GM23248 (cell line): ENCODE measurements around a stretch of chr11.

DNA sequence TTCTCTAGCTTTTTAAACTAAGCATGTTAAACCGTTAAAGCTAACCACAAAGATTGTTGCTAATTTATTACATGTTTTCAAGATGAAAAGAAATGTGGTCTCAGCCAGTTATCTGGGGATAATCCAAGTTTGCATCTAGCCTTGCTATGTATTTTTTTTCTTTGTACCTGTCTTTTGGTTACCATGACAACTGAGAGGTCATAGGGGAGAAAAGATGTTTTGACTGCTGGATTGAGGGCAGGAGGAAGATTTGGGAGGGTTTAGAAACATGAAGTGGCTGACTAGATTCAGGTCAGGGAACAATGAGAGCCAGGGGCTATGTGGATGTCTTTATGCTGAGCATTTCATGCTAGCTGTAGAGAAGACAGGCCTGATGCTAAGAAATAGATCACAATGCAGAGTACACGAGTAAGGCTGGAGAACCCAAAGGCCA lies 19.2 kb upstream of the PGM2L1 start:
- RAMPAGE, long total RNA, result no peak

- RAMPAGE, long total RNA, result no peak
These were observed 2.9 kb downstream of the SPCS2 start for GRCh38 chr11:74951948-74952321.

- RAMPAGE, long total RNA, result no peak
These were observed 42.7 kb downstream of the NEU3 start for GRCh38 chr11:75031199-75031993.

DNA sequence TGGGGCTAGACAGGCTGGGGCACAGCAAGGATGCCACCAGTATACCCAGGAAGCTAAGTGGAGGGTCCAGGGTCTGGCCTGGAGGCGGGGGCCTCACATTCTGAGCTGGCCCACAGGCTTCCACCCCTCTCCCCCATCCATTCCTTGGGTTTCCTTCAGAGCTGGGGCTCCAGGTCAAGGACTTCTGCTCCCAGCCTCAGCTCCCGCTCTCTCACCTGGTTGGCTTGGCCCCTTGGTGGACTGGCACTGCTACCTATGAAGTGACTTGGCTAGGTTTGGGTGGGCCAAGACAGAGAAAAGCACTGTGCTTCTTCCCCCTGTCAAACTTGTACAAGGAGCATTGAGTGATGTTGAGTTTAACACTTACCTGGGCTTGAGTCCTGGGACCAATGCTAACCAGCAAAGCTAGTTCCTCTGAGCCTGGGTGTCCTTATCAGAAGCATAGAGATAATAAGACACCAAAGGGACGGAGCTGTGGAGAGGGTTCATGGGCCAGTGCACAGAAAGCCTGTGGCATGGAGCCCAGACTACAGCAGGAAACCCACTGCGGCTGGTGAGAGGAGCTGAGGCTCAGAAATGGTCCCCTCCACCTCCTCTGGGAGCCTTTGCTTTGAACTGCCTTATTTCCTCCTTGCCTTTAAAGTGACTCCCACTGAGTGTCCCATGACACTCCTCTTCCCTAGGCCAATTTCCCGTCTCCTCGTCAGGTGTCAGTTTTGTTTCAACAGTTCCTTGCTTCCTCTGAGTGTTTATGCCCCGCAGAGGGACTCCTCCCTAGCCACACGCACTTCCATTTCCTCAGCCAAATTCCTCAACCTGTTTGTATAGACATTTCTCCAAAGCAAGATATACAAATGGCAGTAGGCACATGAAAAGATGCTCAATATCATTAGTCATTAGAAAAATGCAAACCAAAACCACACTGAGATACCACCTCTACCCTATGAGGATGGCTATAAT lies 9.3 kb downstream of the SLCO2B1 start:
- RAMPAGE, long total RNA, result no peak

GRCh38 chr11:75174271-75175712 lies 23.9 kb downstream of the SLCO2B1 start:
- RAMPAGE, long total RNA, result no peak

GRCh38 chr11:75195089-75196023 lies 44.4 kb downstream of the SLCO2B1 start:
- RAMPAGE, long total RNA, result no peak

- RAMPAGE, long total RNA, result no peak
These were observed 21.3 kb downstream of the TPBGL start for GRCh38 chr11:75261915-75262327.

DNA sequence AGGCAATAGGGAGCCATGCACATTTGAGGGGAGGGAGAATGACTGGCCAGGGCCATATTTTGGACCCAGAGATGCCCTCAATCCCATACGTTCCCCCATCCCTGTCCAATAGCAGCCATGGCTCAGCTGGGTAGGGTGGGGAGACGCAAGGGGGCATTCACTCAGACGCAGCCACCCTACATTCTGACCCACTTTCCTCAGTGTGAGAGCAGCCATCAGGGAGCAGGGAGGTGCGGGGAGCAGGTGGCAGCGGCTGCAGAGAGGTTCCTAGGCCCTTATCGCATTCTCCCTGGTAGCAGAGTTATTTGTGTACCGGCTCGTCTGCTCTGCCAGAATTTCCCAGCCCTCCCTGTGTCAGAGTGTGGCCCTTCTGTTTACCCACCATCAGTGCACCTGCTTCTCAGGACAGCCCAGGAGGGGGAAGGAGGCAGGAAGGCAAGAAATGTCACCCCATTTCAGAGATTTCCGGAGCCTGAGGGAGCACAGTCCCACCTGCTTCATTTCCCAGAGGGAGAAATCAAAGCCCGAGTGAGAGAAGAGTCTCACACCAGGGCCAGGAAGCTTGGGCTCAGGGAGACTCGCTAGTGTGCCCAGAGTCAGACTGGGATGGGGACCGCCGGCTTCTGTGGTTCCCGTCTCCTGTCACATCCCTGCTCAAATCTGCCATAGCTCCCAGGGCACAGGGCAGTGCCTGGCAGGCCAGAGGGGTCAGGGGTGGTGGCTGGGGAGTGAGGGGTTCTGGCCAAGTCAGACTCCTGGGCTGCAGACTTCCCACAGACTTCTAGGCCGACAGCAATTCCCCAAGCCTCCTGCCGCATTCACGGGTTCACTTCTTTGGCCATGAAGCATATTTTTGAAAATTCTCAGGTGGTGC lies 49.8 kb downstream of the ARRB1 start:
- RAMPAGE, long total RNA, result no peak

- RAMPAGE, long total RNA, result no peak
These were observed 45.9 kb downstream of the ARRB1 start for GRCh38 chr11:75305618-75305868.

DNA sequence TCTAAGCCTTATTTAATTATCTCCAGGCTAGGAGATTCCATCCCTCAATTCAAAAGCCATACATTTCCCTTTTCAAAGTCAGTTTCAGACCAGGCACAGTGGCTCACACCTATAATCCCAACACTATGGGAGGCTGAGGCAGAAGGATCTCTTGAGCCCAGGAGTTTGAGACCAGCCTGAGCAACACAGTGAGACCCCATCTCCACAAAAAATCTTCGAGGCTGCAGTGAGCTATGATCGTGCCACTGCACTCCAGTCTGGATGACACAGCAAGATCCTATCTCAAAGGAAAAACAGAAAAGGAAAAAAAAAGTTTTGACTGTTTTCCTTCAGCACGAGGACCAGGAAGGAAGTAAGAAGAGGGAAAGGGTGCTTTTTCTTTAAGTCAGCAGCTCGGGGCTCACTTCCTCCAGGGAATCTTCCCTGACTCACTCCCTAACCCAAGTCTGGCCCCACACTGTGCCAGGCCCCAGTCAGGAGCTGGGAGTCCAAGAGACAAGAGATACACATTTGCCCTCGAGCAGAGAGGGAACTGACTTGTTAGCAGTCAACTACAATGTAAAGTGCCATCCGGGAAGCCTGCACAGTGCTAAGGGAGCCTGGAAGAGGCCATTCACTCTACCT lies 14.3 kb downstream of the ARRB1 start:
- RAMPAGE, long total RNA, result no peak

DNA sequence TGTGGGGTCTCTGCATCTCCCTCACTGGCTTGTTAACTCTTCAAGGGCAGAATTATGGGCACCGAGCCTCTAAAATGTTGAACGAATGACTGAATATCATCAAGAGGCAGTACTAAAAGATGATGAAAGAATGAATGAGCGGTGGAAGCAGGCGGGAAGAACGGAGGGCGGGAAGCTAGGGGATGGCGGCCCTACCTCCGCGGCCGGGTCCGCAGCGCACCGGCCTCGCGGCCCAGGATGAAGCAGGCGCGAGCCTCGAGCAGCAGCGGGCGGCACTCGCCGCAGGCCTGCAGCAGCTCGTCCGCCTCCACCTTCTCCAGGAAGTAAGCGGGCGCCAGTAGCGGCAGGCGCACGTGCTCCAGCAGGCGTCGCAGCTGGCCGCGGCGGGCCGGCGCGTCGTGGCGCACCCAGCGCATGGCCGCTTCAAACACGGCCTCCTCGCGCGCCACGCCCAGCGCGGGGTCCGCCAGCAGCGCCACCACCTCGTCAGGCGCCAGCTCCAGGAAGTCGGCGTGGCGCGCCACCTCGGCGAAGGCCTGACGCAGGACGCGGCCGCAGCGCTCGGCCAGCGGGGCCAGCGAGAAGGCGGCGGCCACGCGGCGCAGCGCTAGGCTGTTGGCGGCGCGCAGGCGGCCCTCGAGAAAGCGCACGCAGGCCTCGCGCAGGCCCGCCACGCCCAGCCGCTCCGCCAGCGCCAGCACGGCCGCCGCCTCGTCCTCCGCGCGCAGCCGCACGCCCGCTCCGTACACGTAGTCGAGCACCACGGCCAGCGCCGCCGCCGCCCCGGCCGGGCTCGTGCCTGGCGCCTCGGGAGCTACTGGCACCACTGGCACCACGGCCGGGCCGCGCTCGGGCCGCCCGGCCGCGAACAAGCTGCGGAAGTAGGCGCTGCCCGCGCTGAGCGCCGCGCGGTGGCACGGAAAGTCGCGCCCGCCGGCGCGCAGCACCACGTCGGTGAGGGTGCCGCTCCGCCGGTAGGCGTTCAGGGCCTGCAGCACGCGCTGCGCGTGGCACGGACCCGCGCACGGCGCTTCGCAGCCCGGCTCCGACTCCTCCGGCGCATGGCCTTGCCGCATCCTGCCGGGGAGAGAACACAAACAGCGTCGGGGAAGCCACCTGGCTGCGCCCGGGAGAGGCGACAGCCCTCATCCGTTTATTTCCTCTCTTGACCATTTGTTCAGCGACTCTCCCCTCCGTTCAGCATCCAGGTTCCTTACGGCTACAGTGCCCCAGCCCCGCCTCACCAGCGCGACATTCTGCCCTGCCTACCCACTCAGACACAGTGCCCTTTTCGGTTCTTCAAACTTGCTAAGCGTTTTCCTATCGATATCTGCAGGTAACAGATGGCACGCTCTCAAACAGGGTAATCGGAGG lies 3.0 kb downstream of the KLHL35 start:
- RAMPAGE, long total RNA, result no peak

DNA sequence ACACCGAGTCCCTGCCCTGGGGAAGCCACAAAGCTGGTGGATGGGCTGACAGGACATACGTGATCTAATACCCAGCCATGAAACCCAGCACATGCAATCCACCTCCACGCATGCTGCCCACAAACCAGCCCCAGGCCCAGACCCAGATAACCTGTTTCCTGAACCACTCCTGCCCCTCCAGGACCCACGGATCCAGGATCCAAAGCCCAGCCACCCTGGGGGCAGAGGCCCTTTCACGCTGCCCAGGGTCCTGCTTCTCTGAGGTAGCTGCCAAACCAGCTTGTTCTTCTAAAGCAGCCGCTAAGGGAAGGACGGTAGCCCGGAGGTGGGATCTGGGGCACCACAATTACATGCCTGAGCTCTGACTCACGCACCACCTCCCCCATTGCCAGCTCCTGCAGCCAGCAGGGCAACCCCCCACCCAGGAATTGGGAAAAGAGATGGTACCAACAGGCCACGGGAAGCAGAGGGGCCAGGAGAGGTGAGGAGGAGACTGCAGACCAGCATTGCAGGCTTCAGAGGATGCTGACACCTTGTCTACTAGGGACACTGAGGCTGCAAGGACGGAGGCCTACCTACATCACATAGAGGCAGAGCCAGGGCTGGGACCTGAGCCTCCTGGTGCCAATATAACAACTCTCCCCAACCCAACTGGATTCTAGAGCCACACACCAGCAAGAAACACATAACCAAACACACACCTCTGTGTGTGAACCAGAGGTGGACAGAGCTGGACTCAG lies 35.1 kb downstream of the GDPD5 start:
- RAMPAGE, long total RNA, result no peak

- RAMPAGE, long total RNA, result no peak
These were observed 5.1 kb upstream of the MAP6 start for GRCh38 chr11:75673855-75674442.

- RAMPAGE, long total RNA, result no peak
These were observed 511 bp downstream of the MOGAT2 start for GRCh38 chr11:75718012-75718685.

- RAMPAGE, long total RNA, result no peak
These were observed 22.8 kb upstream of the DGAT2 start for GRCh38 chr11:75745643-75746294.

- RAMPAGE, long total RNA, result no peak
These were observed 1.7 kb downstream of the UVRAG start for GRCh38 chr11:75816553-75817227.

DNA sequence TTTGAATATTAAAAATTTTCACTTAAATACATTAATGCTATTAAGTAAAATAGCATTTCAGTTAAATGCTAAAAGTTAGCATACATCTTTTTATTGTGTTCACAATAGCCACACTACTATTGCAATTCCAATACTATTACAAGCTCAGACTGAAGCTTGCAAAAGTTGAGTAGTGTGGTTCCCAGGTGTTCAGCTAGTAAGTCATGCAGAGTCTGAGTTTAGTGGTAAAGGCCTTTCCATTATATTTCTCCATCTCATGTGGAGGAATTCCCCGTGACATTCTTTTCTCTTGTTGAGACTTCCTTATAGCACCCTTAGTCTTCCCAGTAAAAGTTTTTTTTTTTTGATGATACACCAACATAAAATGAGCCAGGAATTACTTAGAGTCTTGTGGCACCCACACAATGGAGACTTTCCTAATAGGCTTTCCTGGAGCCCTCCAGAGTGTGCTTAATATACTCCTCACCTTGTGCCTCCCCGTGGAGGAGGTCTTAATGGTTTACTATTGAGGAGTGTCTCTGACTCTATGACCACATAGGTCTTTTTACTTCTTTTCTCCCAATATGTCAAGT lies 110.8 kb downstream of the UVRAG start:
- RAMPAGE, long total RNA, result no peak

DNA sequence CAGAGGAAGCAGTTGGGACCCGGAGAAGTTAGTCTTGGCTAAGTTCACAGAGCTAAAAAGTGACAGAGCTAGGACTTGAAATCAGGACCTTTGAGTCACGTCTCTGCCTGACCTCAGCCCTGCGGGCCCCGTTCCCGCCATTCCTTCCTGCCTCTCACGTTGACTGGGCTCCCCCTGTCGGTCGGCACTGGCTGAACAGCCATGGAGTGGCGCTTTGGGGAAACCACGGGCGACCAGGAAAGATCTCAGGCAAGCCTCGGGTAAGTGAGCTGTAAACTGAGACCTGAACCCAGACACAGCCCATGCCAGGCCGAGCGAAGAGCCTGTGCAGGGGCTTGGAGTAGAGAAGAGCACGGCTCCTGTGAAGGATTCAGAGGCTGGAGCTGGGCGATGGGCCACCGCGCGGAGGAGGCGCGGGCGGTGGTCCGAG lies 54.1 kb downstream of the WNT11 start:
- RAMPAGE, long total RNA, result no peak

GRCh38 chr11:76227969-76228534 lies 21.8 kb upstream of the WNT11 start:
- RAMPAGE, long total RNA, result no peak

- RAMPAGE, long total RNA, result no peak
These were observed 41.7 kb downstream of the THAP12 start for GRCh38 chr11:76339199-76339754.